IMR-90 (cell line): ENCODE data around the gene ZFP36L1.

- RRBS: no CpG with 5 or more reads among the region's 5 CpGs
CAGE:
- cytosol, long polyA plus RNA: no peak
- long polyA plus RNA: no peak
- nucleus, long polyA plus RNA: no peak
These were observed 391.1 kb downstream of the ZFP36L1 start for GRCh38 chr14:68401720-68402169.

- RRBS: no CpG with 5 or more reads among the region's 3 CpGs
CAGE:
- cytosol, long polyA plus RNA: no peak
- long polyA plus RNA: no peak
- nucleus, long polyA plus RNA: no peak
These were observed 341.5 kb downstream of the ZFP36L1 start for GRCh38 chr14:68451445-68451761.

GRCh38 chr14:68506076-68506669, 286.7 kb downstream of the ZFP36L1 start:
- RRBS: no CpG with 5 or more reads among the region's 17 CpGs
CAGE:
- cytosol, long polyA plus RNA: no peak
- long polyA plus RNA: no peak
- nucleus, long polyA plus RNA: no peak

- RRBS: no CpG with 5 or more reads among the region's 5 CpGs
CAGE:
- cytosol, long polyA plus RNA: no peak
- long polyA plus RNA: no peak
- nucleus, long polyA plus RNA: no peak
These were observed 280.5 kb downstream of the ZFP36L1 start for GRCh38 chr14:68512246-68512956.

DNA sequence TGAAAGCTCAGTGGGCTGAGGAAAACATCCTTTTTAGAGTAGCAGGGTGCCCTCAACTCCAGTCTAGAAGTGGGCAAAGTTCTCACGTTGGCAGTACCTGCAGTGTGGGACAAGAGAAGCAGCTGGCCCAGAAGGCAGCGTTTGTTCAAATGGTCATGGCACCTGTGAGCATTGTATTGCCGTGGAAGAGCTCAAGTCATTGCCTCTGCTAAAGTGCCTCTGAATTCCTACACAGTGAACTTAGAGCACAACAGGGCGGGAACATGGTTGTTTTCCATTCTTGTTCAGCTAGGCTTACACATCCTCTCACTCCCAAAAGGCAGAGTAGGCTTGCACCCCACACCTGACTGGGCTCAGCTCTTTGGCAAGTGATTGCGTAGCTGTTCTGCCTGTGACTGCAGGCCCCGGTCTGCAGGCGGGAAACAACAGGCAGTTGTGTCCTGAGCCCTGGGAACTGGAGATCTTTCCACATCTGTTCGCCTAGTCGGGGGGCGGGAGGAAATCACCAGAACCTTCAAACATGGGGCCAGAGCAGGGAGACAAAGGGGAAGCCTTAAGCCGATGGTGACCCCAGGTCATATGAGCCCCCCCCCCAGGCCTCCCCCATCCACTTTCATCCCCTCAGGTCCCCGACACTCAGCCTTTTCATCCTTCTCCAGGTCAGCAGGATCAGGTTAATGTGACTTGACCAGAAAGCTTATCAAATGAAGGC, 274.7 kb downstream of the ZFP36L1 start:
- RRBS: no CpG with 5 or more reads among the region's 12 CpGs
CAGE:
- cytosol, long polyA plus RNA: no peak
- long polyA plus RNA: no peak
- nucleus, long polyA plus RNA: no peak

GRCh38 chr14:68564081-68564760, 228.6 kb downstream of the ZFP36L1 start:
- RRBS: no CpG with 5 or more reads among the region's 19 CpGs
CAGE:
- cytosol, long polyA plus RNA: no peak
- long polyA plus RNA: no peak
- nucleus, long polyA plus RNA: no peak

- RRBS: no CpG with 5 or more reads among the region's 8 CpGs
CAGE:
- cytosol, long polyA plus RNA: no peak
- long polyA plus RNA: no peak
- nucleus, long polyA plus RNA: no peak
These were observed 208.0 kb downstream of the ZFP36L1 start for GRCh38 chr14:68584757-68585426.

GRCh38 chr14:68704726-68705547, 87.9 kb downstream of the ZFP36L1 start:
- RRBS: no CpG with 5 or more reads among the region's 12 CpGs
CAGE:
- cytosol, long polyA plus RNA: no peak
- long polyA plus RNA: no peak
- nucleus, long polyA plus RNA: no peak

DNA sequence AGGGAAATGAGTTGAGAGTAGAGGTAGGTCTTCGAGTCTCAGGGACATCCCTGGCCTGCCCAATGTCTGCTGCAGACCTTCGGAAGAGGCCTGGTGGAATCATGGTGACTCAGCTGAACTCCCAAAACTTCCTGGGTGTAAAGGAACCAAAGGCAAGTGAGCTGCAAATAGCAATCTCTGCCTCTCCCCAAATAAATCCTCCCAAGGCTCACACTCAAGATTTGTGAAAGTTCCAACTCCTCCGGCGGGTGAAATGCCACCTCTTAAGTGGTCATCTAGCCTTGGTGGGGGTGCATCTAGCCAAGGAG, 6.4 kb downstream of the ZFP36L1 start:
- RRBS: no CpG with 5 or more reads among the region's 4 CpGs
CAGE:
- cytosol, long polyA plus RNA: no peak
- long polyA plus RNA: no peak
- nucleus, long polyA plus RNA: no peak

- RRBS: under 1% methylated on average over 9 of the region's 28 CpGs
CAGE:
- cytosol, long polyA plus RNA: no peak
- long polyA plus RNA: start-site peak on the minus strand at chr14:68793060-68793073, 422 and 441 reads in 2 replicates
- nucleus, long polyA plus RNA: start-site peak on the minus strand at chr14:68793058-68793127, 65 and 209 reads in 2 replicates
These were observed at the start of gene ZFP36L1 for GRCh38 chr14:68792778-68793314. Gene ZFP36L1 (minus strand): TSS chr14:68793067.

DNA sequence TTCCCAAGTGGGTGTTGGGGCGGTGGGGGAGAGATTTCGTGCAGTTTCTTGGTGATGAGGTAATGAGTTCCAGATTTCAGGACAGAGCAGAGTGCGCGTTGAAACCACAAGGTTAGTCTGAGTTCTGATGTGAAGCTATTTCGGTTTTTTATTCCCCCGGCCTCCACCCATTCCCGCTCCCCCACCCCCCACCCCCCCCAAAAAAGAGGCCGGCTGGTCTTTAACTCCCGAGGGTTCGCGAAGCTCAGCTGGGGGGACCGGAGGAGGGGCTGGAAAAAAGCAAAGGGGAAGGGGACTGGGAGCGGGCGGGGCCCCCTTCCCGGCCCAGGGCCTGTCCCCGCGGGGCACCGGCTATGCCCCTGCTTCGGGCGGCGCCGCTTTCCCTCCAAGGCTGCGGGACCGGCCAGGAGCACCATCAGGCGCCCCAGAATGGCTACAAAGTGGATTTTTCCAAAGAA, 2.3 kb upstream of the ZFP36L1 start:
- RRBS: 2% methylated on average over 18 of the region's 25 CpGs
CAGE:
- cytosol, long polyA plus RNA: no peak
- long polyA plus RNA: no peak
- nucleus, long polyA plus RNA: no peak

DNA sequence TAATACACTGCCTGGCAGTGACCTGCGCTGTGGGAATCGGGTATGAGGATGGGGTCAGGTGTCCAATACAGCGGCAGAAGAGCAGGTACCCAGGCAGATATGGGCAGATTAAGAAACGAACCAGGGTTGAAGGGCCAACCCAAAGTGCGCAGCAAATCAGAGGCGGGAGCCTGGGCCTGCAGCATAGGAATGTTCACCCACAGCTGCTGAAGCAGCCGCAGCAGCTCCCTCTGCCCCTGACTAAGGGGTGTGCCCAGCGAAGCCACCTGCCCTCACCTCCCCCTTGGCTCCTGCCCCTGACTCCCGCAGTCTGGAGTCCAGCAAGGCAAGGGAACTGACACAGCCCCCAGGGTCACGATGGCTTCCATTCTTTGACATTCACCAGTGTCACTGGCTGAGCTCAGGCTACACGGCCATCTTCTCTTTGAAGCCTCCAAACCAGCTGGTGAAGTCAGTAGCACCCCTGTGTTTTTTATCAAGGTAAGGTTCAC, 27.2 kb upstream of the ZFP36L1 start:
- RRBS: no CpG with 5 or more reads among the region's 11 CpGs
CAGE:
- cytosol, long polyA plus RNA: no peak
- long polyA plus RNA: no peak
- nucleus, long polyA plus RNA: no peak

DNA sequence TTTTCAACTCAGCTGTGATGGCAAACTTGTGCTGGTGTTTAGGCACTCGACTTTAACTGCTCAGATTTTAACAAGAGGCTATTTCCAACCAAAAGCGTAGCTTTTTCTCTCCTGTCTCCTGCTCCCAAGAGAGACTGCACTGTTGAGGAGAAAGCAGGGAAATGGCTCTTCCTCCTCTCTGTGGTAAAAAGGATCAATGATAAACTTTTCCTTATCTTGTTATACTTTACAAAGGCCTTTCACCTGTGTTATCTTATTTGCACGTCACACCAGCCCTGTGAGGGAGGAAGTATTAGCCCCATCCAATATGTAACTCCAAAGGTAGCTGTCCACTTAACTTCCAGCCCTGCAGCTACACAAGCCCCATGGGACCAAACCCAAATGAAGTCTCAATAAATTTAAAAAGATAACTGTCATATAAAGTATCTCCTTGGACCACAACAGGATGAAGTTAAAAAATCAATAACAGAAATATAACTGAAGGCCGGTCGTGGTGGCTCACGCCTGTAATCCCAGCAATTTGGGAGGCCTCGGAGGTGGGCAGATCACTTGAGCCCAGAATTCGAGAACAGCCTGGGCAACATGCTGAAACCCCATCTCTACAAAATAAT, 32.9 kb upstream of the ZFP36L1 start:
- RRBS: no CpG with 5 or more reads among the region's 8 CpGs
CAGE:
- cytosol, long polyA plus RNA: no peak
- long polyA plus RNA: no peak
- nucleus, long polyA plus RNA: no peak

- RRBS: 87% methylated on average over 10 of the region's 49 CpGs
CAGE:
- cytosol, long polyA plus RNA: start-site peak on the plus strand at chr14:68874682-68874864, 42 and 67 reads in 2 replicates
- long polyA plus RNA: start-site peak on the plus strand at chr14:68874685-68874951, 46 and 77 reads in 2 replicates
- nucleus, long polyA plus RNA: start-site peak on the plus strand at chr14:68874709-68874723, 16 and 24 reads in 2 replicates
These were observed 81.7 kb upstream of the ZFP36L1 start for GRCh38 chr14:68874252-68875362.

GRCh38 chr14:68879615-68880312, 86.9 kb upstream of the ZFP36L1 start:
- RRBS: 97% methylated on average over 2 of the region's 11 CpGs
CAGE:
- cytosol, long polyA plus RNA: no peak
- long polyA plus RNA: no peak
- nucleus, long polyA plus RNA: no peak

DNA sequence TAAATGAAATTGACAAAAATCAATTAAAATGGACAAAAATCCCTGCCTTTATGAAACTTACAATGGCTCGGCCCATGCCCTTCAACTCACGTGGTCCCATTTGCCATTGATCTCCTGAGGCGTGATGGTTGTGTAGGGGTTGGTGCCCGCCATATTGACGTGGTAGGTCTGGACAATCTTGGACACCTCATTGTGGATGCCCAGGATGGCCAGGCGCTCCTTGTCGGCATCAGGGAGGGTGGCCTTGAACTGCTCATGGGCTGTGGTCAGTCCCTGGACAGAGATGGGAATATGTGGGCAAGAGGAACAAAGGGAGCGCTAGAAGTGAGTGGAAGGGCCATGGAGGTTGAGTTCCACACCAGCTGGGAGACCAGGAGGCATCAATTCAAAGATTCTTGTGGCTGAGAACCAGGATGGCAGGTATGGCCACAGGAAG, 89.9 kb upstream of the ZFP36L1 start:
- RRBS: no CpG with 5 or more reads among the region's 8 CpGs
CAGE:
- cytosol, long polyA plus RNA: no peak
- long polyA plus RNA: no peak
- nucleus, long polyA plus RNA: no peak

GRCh38 chr14:68932557-68933112, 46.5 kb downstream of the ACTN1 start:
- RRBS: no CpG with 5 or more reads among the region's 6 CpGs
CAGE:
- cytosol, long polyA plus RNA: no peak
- long polyA plus RNA: no peak
- nucleus, long polyA plus RNA: no peak

DNA sequence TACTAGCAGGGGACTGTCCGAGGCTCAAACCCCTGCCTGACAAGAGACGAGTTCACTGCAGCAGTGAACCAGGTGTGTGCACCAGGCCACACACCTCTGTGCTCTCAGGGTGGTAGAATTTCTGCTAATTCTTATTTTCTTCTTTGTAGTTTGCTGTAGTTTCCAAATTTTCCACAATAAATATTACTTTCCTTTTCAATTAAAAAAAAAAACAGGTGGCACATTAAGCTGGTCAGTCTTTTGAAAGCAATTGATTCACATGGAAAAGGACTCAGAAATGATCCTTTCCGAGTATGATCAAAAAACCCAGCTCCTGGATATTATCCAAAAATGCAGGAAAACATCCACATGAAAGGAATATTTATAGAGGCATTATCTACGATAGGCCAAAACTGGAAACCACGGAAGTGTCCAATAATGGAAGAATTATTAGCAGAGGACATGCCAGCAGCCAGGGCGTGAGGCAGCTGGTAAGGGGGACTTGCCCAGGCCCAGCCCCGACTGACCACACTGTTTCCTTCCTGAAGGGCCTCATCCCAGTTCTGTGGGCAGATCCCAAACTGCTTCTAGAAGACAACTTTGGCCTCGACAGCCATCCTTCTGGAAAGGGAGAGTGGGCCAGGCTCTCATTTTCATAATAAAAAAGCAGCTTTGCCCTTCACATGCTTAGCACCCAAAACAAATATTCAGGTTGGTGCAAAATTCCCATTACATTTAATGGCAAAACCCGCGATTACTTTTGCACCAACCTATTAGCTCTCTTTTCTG, 20.6 kb downstream of the ACTN1 start:
- RRBS: no CpG with 5 or more reads among the region's 10 CpGs
CAGE:
- cytosol, long polyA plus RNA: no peak
- long polyA plus RNA: no peak
- nucleus, long polyA plus RNA: no peak

- RRBS: 1% methylated on average over 8 of the region's 57 CpGs
CAGE:
- cytosol, long polyA plus RNA: no peak
- long polyA plus RNA: no peak
- nucleus, long polyA plus RNA: no peak
These were observed 1.4 kb downstream of the ACTN1 start for GRCh38 chr14:68977375-68978465.

- RRBS: no CpG with 5 or more reads among the region's 5 CpGs
CAGE:
- cytosol, long polyA plus RNA: no peak
- long polyA plus RNA: no peak
- nucleus, long polyA plus RNA: no peak
These were observed 73.4 kb downstream of the DCAF5 start for GRCh38 chr14:69079362-69080054.